RPMI7951 (cell line): ENCODE measurements around the gene PRICKLE2.

- RAMPAGE, long total RNA = no peak
Observed at GRCh38 chr3:63977304-63977942, 45.9 kb downstream of the PSMD6 start.

DNA sequence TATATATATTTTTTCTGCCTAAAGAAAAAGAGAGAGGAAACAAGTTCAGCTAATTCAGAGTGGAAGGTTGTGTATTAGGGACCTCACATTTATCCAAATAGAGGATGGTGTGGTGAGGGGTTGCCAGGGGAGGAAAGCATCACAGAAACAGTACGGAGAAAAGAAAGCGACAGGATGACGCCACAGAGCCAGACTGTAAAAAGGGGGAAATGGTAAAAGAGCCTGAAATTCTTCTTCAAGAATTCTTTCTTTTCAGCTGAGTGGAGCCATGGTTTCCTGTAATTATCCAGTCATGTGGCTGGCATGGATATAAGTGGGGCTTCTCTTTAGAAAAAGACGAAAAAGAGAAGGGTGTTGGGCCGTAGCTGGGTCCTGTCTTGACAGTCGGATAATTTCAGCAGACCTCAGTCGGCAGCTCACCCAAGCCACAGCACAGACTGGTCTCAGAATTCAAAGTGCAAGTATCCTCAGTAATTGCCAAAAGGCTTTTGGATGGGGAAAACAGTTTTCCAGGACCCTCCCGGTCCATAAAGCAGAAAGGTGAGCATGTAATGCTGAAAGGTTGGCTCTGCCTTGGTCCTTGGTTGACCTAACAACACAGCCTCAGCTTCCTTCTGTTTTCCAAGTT is 24.6 kb upstream of the PSMD6 start:
- RAMPAGE, long total RNA = no peak

GRCh38 chr3:64092692-64093033 is 69.4 kb upstream of the PSMD6 start:
- RAMPAGE, long total RNA = no peak

- RAMPAGE, long total RNA = no peak
Observed at GRCh38 chr3:64157044-64157750, 68.1 kb downstream of the PRICKLE2 start.

DNA sequence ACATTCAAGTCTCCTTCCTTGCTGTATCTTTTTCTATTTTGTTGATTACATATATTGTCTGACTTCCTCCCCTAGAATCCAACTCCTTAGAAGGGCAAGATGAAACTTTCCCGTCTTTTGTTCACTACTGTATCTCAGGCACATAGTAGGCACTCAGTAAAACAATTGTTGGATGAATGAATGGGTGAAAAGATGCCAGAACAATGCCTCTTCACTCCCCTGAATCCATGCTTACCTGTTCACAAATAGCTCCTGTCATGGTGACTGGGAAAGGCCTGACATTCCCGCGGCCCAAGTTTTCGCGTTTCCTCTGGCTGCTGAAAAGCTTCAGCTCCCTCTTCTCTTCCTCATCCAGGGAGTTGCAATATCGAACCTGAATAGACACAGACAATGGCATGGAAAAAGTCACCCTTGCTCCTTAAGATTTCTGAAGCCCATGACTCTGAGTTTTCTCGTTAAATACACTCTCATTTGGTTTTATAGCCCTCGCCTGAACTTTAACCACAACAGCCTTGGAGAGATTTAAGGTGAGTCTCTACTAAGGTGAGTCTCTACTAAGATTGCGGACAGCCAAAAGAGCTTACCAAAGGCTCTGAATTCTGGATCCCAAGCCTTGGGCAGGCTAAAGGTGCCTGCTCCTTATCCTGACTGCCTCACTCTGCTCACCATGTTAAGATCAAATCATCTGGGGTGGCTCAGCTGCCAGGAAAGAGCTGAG is 65.4 kb downstream of the PRICKLE2 start:
- RAMPAGE, long total RNA = no peak

DNA sequence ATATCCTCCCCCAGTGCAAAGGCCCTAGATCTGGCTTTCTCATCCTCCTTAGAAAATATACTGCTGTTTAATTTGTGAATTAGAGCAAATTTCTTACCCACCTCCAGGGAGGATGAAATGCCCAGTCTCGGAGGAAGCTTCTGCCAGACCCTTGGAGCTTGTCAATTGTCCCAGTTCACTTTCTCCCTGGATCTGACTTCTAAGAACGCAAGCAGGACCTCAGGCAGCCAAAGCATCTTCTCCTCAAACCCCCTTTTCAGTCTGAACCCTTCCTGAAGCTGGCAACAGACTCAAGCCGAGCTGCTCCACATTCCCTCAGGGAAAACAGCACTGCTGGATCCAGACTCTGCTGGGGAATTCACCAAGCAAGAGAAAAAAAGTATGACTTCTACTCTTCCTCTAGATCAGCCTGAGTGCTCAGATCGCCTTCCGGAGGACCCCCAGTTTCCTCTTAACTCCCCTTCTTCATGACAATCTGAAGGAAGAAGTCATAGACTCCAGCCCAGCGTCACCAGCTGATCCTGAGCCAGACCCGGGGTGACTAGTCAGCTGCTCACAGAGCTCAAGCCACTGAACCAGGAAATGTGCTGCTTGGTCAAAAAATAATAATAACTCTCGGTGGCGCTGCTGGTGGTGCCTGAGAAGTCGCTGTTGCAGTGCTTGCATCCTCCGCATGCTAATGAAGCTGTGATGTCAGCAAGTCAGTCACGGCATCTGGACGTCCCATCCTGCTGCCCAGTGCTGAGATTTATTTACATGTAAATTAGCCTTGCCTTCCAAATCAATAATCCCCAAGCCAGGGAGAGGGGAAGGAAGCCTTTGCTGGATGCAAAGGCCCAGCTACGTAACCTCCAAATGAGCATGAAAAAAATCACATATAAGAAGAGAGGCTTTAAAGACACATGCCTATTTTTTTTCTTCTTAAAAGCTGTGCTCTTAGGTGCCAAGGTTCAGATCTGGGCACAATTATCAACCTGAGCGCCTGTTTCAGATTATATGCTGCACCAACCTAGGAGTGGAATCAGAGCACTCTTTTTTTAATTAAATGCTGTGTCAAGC is at the start of gene PRICKLE2:
PRICKLE2 (minus strand) TSS at position 658 of the 1,059 bp plus-strand sequence.
- RAMPAGE, long total RNA = no peak

- RAMPAGE, long total RNA = no peak
Observed at GRCh38 chr3:64260448-64261106, 35.3 kb upstream of the PRICKLE2 start.

DNA sequence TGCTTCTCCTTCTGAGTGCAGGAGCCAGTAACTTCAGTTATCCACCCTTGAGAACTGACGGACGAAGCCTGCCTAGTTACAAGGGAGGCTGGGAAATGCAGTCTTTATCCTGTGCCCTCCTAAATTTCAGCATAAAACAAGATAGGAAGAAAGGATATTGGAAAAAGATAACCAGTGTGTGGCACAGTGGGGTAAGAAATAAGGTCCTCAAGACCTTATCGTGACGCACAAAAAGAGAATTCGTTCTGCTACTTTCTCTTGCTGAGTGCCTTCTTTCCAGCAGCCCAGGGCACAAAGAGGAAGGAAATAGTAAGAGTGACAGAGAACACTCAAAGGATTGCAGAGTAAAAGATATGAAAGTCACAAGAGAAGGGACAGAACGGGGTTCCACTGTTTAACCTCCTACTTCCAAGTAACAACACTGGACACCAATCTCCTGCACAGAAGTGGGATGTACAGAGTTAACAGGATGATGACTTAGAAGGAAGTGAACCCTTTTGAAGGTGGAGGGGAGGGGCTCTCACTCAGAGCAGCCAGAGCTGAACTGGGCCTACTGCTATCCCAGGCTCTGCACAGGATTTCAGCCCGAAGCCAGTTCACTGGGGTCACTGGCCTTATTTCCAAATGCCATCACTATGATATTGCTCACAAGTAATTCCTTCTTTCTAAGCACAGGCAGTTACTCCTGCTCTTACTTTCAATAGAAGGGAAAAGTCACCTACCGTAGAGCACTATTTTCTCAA is 130.1 kb upstream of the PRICKLE2 start:
- RAMPAGE, long total RNA = no peak

DNA sequence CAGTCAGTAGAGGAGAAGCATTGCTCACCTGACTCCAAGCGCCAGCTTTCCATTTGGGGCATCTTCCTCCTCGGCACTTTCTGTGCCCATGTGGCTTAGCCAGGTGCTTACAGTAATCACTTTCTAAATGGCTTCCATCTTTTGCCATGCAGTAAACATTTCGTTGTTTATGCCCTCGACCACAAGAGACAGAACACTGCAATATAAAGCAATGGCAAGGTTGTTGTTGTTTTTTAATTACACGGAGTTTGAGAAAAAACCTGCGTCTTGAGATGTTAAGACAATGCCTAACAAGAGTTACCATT is 119.5 kb downstream of the ADAMTS9 start:
- RAMPAGE, long total RNA = no peak

GRCh38 chr3:64595153-64595670 is 92.6 kb downstream of the ADAMTS9 start:
- RAMPAGE, long total RNA = no peak

DNA sequence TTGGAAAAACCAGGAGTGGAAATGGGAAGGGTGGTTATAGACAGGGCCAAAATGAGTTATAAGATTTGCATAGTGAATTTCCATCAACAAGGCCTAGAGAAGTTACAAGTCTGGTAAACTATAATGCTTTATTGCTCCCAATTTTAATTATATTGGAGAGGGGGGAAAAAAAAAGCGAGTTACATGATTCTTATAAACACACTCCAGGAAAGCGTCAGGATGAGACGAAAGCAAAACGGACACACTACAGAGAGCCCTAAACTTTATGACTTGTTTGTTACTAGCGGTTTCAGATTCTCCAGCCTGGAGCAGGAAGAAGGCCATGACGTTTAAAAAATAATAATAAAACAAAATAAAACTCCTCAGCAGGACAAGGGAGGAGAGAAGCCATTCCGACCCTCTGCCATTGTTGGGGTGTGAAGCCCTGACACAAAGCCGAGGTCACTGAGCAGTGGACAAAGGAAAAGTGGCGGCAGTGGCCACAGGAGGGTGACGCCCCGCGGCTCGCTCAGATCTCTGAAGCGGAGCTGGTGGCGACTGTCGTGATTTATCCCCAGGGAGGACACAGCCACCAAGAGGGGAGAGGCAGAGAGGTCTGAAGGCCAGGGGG is 45.4 kb downstream of the ADAMTS9 start:
- RAMPAGE, long total RNA = no peak

DNA sequence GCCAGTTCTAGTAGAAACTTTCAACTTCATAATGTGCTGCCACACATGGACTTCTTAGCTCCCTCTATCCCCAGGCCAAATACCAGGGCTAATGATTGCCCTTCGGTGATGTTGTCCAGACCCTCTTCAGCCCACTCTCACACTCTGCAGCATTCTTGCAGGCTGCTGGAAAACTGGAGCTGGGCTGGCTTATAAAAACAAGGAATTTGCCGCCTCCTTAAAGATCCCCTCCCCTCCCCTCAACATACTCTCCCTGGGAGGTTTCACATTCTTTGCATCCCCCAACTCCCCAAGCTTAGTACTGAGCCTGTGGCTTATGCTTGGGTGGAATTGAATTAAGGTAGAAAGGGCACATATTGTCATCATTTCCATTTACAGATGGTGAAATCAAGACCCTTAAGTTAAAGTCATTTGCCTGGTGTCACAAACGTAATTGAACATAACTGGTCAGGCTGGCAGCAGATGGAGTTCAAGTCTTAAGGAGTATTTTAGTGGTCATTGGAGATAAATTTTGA is 222.3 kb upstream of the ADAMTS9 start:
- RAMPAGE, long total RNA = no peak

DNA sequence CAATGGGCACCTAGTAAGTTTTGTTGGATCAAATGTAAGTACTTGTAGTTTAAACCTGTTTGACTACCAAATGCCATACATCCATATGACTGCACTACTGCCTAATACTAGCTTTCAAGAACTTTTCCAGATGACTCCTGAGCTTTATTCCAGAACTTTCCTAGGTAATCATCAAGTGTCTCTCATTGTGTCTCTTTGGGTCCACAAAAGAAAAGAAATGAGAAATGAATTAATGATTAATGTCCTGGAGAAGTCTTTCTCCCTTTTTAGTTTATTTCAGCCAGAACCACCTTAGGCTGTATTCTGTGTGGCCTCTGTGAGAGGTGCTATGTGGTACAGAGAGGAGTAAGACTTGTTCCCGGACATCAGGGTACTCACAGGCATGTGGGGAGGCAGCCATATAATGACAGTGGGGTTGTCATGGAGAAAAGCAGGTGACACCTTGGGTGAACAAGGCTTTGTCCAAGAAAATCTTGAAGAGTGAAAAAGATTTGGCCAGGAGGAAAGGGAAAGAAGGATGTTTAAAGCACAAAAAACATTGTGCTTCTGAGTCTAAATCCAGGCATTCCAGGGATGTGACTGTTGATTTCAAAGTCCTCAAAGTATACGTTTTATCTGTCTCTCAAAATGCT is 232.7 kb upstream of the ADAMTS9 start:
- RAMPAGE, long total RNA = no peak

DNA sequence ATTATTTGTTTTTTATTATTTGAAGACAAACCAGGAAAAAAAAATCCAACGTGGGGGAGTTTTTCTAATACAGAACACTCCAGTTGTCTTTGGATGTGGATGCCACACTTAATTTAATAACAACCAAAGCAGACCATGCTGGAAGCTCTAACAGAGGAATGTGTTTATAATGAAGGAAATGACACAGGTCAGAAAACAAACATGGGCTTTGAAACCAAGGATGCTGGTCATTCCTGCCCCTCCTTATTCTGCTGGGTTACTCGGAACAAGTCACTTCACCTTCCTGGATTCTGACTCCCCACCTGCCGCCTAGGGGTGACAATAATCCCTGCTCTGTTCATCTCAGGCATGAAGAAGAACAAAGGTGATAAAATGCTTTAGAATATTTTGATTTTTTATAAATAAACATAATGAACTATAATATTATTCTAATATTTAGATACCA is 240.9 kb upstream of the ADAMTS9 start:
- RAMPAGE, long total RNA = no peak

- RAMPAGE, long total RNA = no peak
Observed at GRCh38 chr3:65168420-65169039, 480.7 kb upstream of the ADAMTS9 start.

GRCh38 chr3:65411997-65412462 is 626.7 kb downstream of the MAGI1 start:
- RAMPAGE, long total RNA = no peak

DNA sequence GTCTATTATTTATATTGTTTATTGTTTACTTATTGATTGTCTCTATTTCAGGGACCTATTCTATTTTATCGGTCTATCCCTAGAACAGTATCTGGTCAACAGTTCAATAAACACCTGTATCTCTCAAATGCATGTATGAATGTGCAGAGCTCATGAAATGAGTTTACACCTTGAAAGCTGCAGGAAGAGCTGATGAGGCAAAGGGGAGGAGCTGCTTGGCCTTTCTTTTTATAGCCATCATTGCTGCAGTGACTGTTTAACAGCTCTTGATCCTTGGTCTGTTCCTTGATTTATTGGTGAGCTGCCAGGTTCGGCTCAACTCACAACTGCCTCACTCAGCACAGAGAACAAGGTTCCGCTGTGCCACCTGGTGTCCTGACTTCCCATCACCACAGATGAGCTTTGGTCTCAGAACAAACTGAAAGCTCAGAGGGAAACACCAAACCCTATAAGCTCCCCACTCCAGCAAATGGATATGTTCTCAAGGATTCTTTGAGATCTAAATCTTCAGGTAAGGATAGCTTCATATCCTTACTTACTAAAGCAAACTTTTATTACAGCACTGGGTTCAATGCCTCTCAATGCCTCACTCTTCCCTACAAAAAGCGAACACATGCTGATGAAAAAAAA is 626.1 kb downstream of the MAGI1 start:
- RAMPAGE, long total RNA = no peak

DNA sequence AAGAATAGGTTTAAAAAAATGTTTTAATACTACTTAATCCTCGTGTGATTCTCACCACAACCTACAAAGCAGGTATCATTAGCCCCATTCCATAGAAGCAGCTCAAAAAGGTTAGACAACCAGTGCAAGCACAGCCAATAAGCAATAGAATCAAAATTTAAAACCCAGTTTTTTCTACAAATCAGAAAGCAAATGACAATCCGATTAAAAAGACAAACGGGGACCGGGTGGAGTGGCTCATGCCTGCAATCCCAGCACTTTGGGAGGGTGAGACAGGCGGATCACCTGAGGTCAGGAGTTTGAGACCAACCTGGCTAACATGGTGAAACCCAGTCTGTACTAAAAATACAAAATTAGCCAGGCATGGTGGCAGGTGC is 430.8 kb downstream of the MAGI1 start:
- RAMPAGE, long total RNA = no peak

GRCh38 chr3:65952986-65954264 is 85.3 kb downstream of the MAGI1 start:
- RAMPAGE, long total RNA = no peak

- RAMPAGE, long total RNA = no peak
Observed at GRCh38 chr3:65954265-65954936, 84.3 kb downstream of the MAGI1 start.